ENCODE measurements around the genes FAM171A1, CUBN and MRC1.

- RRBS: no CpG with 5 or more reads among the region's 12 CpGs
Observed at GRCh38 chr10:15254749-15255377, 86.4 kb upstream of the NMT2 start.

DNA sequence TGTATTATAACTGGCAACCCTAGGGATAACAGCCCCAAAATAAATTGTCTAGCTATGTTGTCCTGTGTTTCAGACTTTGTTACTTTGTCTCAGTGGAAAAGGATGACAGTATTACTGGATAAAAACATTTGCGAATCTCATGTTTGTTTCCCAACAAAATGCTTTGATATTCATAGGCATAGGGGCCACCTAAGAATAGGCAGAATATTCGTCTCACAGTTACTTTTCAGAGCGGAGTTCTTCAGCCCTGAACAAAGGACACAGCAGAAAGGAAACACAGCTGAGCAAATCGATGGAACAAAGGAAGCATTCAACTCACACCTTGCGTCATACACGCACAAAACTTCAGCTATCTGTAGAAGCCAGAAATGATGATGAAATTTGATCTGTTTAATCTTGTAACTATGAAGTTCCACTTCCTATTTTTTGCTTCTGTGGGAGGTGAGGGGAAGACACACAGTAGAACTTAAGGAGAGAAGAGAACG, 26.4 kb downstream of the FAM171A1 start:
- RRBS: no CpG with 5 or more reads among the region's 7 CpGs

DNA sequence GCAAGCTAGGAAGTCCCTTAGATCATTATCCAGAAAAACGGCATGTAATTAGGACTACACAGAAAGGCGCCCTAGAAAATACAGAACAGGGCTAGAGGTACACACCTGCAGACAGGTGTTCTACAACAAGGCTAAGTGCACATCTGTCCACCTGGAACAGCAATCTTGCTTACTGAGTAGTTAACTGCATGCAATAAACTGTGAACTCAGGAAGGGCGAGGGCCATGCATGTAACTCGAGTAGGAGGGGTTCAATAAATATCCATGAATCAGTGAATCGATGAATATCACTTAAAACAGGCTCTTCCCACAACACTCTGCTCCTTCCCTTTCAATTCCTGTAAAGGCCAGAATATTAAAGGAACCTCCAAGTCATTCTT, 22.0 kb downstream of the FAM171A1 start:
- RRBS: no CpG with 5 or more reads among the region's 5 CpGs

GRCh38 chr10:15370946-15371919, at the start of gene FAM171A1:
Gene FAM171A1, minus strand, starts transcription at chr10:15371289.
- RRBS: 2% methylated on average over 29 of the region's 98 CpGs

DNA sequence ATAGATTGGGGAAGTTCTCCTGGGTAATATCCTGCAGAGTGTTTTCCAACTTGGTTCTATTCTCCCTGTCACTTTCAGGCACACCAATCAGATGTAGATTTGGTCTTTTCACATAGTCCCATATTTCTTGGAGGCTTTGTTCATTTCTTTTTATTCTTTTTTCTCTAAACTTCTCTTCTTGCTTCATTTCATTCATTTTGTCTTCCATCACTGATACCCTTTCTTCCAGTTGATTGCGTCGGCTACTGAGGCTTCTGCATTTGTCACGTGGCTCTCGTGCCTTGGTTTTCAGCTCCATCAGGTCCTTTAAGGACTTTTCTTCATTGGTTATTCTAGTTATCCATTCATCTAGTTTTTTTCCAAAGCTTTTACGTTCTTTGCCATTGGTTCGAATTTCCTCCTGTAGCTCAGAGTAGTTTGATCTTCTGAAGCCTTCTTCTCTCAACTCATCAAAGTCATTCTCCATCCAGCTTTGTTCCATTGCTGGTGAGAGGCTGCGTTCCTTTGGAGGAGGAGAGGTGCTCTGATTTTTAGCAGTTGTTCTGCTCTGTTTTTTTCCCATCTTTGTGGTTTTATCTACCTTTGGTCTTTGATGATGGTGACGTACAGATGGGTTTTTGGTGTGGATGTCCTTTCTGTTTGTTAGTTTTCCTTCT, 50.5 kb downstream of the ITGA8 start:
- RRBS: no CpG with 5 or more reads among the region's 8 CpGs

DNA sequence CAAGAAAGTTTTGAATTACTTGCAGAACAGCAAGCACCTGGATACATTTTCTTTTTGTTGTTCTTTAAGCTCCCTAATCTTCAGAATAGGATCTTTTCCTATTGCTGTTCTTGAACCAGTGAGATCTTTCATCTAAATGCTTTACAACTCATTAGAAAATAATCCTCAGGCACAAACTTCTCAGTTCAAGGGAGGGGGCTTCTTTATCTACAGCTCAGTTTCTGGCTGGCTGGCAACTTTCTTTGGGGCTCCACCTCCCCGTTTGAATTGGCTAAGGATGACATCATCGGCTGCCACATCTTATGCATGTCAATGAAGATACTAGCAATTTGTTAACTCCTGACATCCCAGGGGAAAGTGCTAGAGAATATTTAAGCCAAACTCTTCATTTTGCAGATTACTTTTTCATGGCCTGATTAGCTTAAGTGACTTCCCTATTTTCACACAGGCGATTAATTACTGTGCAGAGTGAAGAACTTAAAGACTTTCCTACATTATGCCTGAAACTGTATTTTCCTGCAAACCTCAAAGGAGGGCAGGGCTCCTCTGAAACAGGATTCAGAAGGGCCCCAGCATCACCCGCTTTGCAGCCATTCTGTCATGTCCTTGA, 133.9 kb upstream of the RSU1 start:
- RRBS: no CpG with 5 or more reads among the region's 4 CpGs

DNA sequence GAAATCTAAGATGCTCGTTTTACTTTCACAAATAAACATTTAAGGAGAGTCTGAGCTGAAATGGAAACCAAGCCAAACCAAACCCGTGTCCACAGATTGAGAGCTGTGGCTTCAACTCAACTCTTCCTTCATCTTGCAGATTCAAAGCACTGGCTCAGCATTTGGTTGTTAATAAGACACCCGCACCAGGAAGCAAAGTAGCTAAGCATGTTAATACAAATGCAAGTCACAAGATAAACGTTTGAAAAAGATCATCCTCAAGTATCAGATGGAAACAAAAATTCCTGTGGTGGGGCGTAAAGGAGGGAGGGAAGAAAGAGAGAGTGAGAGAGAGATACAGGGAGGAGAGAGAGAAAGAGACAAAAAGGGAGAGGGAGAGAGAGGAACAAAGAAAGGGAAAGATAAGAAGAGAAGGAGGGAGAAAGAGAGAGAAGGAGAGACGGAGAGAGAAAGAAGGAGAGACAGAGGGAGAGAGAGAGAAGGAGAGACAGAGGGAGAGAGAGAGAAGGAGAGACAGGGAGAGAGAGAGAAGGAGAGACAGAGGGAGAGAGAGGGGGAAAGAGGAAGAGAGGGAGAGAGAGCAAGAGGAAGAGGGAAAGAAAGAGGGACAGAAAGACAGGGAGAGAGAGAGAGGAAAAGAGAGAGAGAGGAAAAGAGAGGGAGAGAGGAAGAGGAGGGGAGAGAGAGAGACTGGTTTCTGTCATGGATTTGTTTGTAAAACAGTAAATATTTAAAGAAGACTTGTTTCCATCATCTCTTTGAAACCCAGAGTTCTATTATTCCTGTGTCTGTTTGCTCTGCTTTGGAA, 150.3 kb upstream of the RSU1 start:
- RRBS: no CpG with 5 or more reads among the region's 6 CpGs

DNA sequence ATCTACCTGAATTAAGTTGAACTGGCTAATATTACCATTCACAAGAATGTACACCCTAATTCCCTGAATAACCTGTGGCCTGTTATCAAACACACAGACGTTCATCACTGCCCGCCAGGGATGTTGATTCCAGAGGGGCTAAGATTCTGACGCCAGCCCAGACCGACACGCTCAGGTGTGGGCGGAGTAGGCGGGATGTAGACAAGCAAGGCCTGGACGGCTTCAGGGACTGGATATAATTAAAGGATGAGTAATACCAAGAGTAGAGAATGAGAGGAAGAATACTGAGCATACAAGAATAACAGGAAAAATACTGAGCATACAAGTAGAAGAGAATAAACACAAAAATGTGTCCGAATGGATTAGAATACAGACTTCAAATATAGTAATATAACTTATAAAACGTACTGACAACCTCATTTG, 29.0 kb downstream of the CUBN start:
- RRBS: no CpG with 5 or more reads among the region's 10 CpGs

DNA sequence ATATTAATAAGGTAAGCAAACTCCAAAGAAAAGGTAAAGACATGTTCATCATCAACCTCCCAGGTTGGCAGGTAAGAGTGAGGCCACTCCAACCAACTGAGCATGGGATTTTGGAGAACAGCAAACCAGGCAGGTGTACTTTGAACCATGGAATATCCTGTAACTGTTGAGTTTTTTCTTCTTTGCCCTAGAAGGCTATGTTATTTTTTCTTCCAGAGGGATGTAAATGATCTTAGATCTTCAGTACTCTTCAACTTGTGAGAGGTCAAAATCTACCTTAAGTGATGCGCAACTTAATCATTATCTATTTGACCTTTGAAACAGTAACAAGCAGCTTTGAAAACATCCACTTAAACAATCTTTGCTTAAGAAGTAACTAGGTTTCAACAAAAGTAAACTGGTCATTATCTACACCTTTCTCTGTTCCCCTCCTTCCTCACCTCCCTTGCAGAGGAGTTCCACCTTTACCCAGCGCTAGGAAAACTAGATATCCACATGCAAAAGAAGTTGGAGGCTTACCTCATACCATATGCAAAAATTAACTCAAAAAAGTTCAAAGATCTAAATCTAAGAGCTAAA, at the start of gene CUBN:
Gene CUBN (minus strand): TSS at position 98 of the 579 bp plus-strand sequence.
- RRBS: no CpG with 5 or more reads among the region's 2 CpGs

GRCh38 chr10:17200391-17200782, 1.1 kb downstream of the TRDMT1 start:
- RRBS: no CpG with 5 or more reads among the region's 4 CpGs

DNA sequence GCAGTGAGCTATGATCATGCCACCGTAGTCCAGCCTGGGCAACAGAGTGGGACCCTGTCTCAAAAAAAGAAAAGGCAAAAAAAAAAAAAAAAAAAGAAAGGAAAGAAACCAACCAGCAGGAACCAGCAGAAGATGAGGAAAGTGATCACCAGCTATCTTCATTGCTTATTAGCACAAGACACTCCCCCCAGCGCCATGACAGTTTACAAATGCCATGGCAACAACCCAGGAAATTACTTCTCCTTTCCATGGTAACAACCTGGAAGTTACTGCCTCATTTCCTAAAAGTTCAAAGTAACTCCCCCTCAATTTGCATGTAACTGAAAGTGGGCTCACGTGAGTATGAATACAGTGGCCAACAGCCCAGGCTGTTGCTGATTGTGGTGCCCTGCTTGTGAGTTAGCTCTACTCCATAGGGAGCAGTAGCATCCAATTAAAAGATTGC, 18.4 kb upstream of the ST8SIA6 start:
- RRBS: no CpG with 5 or more reads among the region's 3 CpGs

DNA sequence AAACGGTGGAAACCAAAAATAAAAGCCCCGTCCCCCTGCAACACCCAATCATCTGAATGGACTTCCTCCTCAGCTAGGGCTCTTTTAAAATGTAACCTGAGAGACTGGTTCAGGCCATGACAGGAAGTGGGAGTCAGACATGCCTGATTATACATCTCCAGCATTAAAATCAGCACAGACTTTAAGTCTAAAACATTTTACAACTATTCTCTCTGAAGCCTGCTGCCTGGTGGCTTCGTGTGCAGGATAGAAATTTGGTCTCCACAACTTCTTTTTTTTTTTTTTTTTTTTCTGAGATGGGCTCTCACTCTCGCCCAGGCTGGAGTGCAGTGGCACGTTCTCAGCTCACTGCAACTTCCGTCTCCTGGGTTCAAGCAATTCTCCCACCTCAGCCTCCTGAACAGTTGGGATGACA, 30.3 kb downstream of the HACD1 start:
- RRBS: no CpG with 5 or more reads among the region's 6 CpGs

DNA sequence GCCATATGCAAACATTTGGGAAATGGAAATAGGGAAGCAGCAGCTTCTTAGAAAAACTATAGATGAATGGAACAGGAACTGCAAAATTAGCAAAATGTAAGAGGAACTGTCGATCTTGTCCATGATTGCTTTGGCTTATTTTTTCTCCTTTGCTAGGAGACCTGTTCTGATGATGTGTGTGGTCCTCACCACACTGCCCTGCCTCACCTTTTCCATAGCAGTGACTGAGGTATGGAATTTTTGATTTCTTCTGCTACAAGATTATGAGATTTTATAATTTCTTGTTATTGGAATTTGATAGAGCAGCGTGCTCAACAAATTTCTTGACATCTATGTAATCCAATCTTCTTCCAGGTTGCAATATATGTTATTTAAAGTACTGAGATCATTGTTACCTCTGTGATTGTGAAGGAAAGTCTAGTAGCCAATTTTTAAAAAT, 19.2 kb downstream of the TMEM236 start:
- RRBS: no CpG with 5 or more reads among the region's 2 CpGs

DNA sequence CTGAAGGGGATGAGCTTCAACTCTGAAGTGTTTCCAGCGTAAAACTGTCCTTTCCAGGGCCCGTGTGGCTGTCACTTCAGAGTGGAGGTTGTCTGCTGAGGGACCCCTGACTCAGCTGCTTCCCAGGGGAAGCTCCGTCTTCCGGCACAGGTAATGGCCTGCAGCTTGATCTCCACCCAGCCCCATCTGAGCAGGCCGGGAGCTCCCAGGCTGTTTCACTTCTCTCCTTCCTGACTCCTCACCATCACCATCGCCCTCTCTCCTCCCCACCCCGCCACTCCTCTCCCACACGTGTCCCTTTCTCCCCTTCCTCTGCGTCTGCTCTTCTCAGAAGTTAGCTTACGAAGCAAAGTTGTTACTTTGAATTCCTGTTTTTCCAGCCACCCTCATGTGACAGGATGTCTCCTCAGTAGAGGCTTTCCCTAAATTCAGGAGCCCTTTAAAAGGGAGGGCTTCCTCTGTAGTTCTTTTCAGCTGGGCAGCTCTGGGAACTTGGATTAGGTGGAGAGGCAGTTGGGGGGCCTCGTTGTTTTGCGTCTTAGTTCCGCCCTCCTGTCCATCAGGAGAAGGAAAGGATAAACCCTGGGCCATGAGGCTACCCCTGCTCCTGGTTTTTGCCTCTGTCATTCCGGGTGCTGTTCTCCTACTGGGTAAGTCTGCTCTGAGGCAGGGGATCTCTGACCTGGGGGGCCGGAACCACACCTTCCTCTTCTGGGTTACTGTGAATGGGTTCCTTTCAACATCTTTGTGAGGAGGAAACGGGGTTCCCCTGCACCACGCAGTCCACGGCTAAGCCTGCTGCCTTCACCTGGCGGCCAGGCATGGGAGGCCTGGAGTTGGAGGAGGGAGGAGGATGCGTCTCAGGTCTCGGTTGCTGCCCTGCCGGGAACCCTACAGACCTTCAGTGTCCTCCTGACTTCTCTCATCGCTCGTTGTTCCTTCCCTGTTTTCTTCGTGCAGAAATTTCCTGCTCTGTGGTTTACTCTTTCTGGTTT, at the start of gene MRC1:
Gene MRC1 (plus strand): TSS at position 472 of the 995 bp plus-strand sequence.
- RRBS: no CpG with 5 or more reads among the region's 25 CpGs

- RRBS: no CpG with 5 or more reads among the region's 6 CpGs
Observed at GRCh38 chr10:18203548-18203932, 63.3 kb downstream of the CACNB2 start.

DNA sequence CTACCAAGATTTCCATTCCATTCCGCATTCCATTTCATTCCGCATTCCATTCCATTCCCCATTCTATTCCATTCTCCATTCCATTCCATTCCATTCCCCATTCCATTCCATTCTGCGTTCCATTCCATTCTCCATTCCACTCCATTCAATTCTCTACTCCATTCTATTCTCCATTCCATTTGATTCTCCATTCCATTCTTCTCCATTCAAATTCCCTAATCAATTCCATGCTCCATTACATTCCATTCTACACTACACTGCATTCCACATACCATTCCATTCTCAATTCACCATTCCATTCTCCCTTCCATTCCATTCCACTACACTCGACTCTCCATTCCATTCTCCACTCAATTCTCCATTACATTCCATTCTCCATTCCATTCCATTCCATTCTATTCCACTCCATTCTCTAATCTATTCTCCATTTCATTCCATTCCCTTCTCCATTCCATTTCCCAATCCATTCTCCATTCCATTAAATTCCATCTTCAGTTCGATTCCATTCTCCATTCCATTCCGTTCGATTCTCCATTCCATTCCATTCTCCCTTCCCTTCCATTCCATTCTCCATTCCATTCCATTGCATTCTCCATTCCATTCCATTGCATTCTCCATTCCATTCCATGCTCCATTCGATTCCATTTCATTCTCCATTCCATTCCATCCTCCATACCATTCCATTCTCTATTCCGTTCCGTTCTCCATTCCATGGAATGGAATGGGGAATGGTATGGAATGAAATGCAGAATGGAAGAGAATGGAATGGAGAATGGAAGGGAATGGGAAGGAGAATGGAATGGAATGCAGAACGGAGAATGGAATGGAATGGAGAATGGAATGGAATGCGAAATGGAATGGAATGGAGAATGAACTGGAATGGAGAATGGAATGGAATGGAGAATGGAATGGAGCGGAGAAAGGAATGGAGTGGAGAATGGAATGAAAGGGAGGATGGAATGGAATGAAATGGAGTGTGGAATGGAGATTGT, 98.5 kb downstream of the NSUN6 start:
- RRBS: no CpG with 5 or more reads among the region's 13 CpGs

DNA sequence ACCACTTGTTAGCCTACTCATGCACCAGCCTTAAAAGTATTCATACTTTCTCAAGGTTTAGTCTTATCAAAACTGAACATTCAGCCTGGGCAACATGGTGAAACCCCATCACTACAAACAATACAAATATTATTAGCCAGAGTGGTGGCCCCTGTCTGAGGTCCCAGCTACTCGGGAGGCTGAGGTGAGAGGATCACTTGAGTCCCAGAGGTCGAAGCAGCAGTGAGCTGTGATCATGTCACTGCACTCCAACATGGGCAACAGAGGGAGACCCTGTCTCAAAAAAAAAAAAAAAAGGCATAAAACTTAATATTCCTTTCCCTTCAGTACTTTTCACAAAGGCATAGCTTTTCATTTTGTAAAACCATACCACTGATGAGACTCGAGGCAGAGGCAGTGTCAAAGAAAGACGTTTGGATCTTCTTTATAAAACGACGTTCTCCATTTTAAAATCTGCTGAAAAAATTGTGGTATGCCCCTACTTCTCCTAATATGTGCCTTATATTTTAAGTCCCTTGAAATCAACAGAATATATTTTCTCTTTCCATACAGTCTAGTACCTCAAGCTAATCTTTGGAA, 1.9 kb downstream of the NSUN6 start:
- RRBS: no CpG with 5 or more reads among the region's 6 CpGs

DNA sequence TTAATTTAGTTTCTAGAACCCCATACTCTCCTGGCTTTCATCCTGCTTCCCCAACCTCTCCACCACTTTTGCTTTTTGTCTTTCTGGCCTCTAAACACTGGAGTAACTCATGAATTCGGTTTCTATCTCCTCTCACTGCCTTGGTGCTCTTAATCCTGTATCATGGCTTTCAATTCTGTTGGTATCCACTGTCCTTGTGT, 18.6 kb upstream of the MALRD1 start:
- RRBS: no CpG with 5 or more reads among the region's 1 CpG

GRCh38 chr10:19832457-19833573, 16.6 kb downstream of the PLXDC2 start:
- RRBS: no CpG with 5 or more reads among the region's 14 CpGs

- RRBS: no CpG with 5 or more reads among the region's 2 CpGs
Observed at GRCh38 chr10:19833843-19834521, 17.8 kb downstream of the PLXDC2 start.

Data from AG10803 (cell line).